MCF 10A (cell line): ENCODE results near the gene PAPLN.

DNA sequence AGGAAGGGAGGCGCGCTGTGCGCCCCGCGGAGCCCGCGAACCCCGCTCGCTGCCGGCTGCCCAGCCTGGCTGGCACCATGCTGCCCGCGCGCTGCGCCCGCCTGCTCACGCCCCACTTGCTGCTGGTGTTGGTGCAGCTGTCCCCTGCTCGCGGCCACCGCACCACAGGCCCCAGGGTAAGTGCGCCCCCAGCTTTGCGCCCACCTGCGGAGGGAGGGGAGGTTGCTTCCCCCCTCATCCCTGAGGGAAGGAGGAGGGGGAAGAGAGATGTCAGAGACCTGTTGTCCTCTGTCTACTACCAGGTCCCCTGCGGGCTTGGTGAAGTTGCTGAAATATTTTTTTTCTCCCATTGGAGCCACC lies 366 bp downstream of the SMOC1 start:
- PRO-cap = no peak
- RRBS = no CpG with 5 or more reads among the region's 23 CpGs

DNA sequence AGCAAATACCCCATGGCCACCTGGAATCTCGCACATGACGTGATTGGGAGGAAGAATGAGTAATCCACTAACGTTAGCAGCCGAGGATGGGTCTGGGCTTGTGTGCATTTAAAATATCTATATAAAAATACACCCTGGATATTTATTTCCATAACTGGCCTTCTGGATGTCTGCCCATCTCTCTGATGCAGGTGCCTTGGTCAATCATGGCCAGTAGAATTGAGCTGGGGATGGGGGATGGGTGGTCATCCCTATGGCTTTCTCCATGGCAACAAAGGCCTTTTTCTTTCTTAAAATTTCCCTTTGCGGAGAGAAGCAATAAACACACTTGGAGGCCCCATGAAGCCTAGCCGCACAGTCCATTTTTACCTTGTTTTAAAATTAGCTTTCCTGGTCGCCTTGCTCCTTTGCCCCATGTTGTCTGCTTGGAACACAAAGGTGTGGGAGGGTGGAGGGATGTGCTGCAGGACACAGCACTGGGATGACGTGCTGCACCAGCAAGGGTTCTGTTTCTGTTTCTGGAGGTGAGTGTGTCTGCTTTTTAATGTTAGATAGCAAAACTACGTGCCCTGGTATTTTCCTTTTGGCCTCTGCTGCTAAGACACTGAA lies 120.3 kb downstream of the SMOC1 start:
- PRO-cap = bidirectional peak, plus-strand start at position 151 of the sequence, minus-strand start outside the sequence
- RRBS = no CpG with 5 or more reads among the region's 9 CpGs

DNA sequence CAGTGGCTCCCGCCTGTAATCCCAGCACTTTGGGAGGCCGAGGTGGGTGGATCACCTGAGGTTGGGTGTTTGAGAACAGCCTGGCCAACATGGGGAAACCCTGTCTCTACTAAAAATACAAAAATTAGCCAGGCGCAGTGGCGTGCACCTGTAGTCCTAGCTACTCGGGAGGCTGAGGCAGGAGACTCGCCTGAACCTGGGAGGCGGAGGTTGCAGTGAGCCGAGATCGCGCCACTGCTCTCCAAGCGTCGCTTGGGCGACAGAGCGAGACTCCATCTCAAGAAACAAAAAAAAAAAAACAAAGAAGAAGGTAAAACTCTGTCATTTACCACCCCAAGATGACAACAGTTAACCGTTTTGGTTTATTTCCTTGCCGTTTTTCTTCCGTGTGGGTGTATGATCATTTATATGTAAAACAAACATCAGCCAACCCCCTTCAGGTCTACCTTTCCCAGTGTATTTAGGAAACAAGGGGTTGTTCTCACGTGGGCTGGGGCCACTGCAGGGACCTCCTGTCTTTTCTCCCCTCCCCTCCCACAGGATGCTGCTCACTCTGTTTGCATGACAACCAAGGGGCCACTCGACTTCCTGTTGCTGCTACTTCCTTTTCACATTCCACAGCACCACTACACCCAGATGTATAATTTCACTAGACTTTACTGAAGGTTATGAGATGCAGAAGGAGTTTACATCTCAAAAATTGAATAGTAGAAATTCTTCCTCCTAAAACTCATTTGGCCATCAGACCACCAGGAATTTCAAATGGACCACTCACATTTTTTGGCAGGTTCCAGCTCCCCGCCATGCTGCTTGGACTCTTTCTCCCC lies 13.6 kb downstream of the TTC9 start:
- PRO-cap = no peak
- RRBS = no CpG with 5 or more reads among the region's 20 CpGs

GRCh38 chr14:70698365-70698806 lies 56.7 kb downstream of the TTC9 start:
- PRO-cap = no peak
- RRBS = no CpG with 5 or more reads among the region's 3 CpGs

GRCh38 chr14:71121433-71121878 lies 198.8 kb upstream of the SIPA1L1 start:
- PRO-cap = no peak
- RRBS = no CpG with 5 or more reads among the region's 8 CpGs

- PRO-cap = bidirectional peak, plus-strand start at chr14:71322224, minus-strand start at chr14:71322148
- RRBS = no CpG with 5 or more reads among the region's 26 CpGs
These were observed 1.6 kb downstream of the SIPA1L1 start for GRCh38 chr14:71321632-71322593.

DNA sequence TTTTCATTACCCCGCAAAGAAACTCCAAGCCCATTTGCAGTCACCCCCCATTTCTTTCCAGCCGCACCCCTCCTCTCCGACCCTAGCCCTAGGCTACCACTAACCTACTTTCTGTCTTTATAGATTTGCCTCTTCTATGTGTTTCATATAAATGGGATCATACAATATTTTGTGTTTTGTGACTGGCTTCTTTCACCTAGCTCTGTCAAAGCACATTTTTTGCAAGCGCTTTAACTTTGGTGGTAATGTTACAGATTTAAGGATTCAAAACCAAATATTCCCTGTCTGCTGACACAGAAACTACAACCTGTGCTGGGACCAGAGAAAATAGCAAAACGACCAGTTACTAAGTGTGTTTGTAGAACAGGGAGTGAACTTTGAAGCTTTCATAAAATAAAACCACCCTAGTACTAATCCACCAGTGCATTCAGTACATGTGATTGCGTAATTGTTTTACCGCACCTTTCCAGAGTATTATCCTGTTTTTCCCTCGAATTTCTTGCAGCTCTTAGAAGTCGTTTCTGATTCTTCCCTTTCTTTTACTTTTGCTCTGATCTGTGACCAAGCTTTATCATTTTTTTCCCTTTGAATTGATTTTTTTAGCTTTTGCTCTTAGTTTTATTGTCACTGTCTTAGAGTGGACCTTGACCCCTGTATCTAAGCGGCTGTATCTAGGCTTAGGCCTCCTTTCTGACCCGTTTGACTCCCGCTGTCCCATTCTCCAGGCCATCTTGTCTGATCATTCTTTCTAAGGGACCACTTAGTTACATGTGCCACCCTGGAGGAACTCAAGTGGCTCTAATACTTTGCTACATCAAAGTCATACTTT lies 16.2 kb downstream of the SIPA1L1 start:
- PRO-cap = no peak
- RRBS = no CpG with 5 or more reads among the region's 12 CpGs

- PRO-cap = no peak
- RRBS = no CpG with 5 or more reads among the region's 5 CpGs
These were observed 19.8 kb downstream of the SIPA1L1 start for GRCh38 chr14:71340026-71340572.

GRCh38 chr14:71517480-71517679 lies 197.1 kb downstream of the SIPA1L1 start:
- PRO-cap = no peak
- RRBS = no CpG with 5 or more reads among the region's 4 CpGs

GRCh38 chr14:71585949-71586571 lies 265.8 kb downstream of the SIPA1L1 start:
- PRO-cap = no peak
- RRBS = no CpG with 5 or more reads among the region's 10 CpGs

DNA sequence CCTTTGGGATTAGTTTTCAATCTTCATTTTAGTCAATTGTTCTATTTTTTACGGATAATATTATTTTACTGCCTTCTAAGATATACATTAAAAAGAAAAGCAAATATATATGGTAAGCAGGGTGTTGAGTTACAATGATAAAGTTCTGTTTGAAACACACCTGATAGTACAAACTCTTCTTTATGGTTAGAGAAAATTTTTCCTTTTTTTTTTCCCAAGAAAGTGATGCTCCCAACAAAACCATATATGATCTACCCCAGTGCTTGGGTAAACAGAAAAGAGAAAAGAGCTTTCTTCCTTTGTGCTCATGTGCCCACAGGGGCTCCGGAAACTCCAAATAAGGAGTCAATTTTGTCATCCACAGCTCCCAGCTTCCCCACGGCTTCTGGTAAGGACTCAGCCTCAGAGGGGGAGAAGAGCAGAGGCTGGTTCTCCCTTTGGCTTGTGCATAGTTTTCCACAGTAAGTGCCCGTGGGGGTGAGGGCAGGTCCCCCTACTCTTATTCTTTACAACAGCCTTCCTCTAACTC lies 13.4 kb upstream of the RGS6 start:
- PRO-cap = no peak
- RRBS = no CpG with 5 or more reads among the region's 4 CpGs

DNA sequence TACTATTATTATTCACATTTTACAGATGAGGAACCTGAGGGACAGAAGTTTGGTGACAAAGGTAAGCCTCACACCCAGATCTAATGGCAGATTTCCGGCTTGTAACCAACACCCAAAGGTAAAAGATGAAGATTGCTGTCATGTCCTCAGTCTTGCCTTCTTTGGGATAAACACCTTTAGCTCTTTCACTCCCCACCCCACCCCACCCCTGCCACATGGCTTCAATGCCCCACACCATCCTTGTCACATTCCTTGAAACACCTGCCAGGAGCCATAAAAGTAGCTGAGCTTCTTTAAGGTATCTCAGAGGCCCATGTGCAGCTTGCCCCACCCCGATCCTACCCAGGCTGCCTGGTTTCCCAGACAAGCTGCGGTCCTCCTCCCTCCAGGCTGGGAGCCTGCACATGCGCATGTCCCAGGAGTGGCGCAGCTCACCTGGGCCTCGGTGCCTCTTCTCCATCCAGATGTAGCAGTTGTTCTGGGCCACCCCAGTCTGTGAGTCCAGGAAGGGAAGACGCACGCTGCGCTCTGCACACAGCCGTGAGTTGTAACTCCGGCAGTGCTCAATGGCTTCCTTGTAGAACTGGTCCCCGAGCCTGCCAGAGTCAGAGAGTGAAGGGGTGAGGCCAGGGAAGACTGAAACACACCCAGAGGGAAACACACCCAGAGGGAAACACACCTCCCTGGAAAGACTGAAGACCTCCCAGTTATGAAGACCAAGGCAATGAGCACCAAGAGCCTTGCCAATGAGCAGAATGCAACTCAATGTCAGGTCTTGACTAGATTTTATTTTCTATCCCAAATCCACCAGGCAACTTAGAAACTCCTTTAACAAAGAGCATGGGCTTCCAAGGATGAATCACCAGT lies 122.4 kb downstream of the DPF3 start:
- PRO-cap = no peak
- RRBS = no CpG with 5 or more reads among the region's 12 CpGs

DNA sequence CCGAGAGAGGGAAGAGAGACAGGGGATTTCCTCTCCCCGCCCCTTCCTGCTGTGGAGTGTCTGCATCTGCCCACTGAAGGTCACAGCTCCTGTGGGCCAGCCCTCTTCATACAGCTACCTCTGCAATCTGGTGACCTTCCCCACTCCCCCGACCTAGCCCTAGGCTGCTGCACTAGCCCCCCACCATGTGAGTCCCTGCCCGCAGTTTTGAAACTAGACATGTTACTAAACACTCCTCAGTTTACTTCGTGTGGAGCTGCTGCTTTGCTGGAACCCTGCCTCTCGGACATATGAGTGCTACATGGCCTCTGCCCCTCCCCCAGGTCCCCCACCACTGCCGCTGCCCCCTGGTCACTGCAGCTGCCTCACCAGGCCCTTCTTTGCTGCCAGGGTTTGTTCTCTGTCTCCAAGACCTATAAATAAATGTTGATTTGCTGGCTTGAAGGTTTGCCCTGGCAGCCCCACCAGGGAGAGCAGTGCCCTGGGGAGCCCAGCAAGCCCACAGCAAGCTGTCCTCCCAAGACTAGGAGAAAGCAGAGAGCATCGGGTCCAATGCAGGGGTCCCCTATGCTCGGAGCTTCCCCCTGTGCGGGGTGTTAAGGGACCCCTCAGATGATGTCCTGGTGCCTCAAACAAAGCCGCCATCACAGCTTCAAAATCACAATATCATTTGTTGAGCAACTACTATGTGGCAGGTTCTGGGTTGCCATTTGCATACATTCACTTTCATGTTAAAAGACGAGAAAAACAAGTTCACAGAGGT lies 102.7 kb downstream of the DPF3 start:
- PRO-cap = no peak
- RRBS = no CpG with 5 or more reads among the region's 12 CpGs

- PRO-cap = no peak
- RRBS = no CpG with 5 or more reads among the region's 5 CpGs
These were observed 44.9 kb downstream of the DPF3 start for GRCh38 chr14:72849072-72849404.

DNA sequence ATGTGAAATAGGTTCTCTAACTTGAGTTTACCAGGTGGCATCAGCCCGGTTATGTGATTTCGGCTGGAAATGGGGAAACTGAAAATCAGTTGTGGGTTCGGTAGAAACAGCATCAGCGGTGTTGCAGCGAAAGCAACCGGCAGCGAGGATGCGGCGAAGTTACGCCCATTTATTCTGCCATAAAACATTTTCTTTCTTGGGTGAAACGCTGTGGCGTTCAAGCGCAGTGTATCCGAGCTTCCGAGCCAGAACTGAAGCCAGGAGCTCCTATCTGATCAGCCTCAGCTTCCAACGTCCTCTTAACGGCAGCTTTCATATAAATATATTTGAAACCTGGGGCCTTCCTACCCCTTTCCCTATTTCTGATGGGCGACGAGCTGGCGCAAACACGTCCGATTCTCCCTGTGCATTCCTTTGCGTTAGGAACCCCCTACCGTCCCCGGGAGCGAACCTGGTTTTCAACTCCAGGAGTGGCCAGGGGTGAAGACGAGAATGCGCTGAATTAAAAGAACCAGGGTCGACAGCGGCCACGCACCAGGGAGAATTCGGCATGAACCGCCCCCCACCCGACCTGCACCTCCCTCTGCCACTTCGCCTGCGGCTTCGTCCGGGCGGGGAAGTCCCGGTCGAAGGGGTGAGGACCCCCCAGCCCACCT lies 1.6 kb downstream of the DPF3 start:
- PRO-cap = no peak
- RRBS = 53% methylated on average over 5 of the region's 41 CpGs

GRCh38 chr14:73129194-73130369 lies 6.7 kb upstream of the PSEN1 start:
- PRO-cap = no peak
- RRBS = no CpG with 5 or more reads among the region's 16 CpGs

DNA sequence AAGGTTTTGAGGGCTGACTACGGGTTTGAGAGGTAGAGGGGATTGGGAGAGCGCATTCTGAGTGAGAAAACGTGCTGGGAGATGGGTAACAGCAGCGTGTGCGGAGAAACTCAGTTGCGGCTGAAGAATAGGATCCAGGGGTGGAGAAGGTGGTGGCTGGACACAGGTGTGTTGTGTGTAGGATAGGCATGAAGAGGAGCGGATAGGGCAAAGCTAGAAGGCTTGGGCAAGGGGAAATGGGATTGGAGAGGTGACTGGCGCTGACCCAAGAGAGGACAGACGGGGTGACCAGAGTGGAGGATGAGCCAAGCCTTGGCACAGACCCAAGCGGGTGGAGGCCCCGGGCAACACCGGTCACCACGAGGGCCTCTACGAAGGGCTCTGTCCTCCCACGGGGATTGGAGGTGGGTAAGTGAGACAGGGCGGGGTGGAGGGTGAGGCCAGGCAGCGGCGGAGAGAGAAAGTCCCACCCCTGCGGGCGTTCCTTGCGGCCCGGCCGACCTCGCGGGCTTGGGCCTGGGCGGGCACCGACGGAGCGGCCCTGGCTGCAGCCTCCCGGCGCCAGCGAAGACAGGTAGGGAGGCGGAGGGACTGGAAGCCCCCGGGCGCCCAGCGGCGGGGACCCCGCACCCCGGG lies at the start of gene PAPLN:
PAPLN (plus strand) TSS at position 488 of the 636 bp plus-strand sequence.
- PRO-cap = no peak
- RRBS = 6% methylated on average over 14 of the region's 39 CpGs

DNA sequence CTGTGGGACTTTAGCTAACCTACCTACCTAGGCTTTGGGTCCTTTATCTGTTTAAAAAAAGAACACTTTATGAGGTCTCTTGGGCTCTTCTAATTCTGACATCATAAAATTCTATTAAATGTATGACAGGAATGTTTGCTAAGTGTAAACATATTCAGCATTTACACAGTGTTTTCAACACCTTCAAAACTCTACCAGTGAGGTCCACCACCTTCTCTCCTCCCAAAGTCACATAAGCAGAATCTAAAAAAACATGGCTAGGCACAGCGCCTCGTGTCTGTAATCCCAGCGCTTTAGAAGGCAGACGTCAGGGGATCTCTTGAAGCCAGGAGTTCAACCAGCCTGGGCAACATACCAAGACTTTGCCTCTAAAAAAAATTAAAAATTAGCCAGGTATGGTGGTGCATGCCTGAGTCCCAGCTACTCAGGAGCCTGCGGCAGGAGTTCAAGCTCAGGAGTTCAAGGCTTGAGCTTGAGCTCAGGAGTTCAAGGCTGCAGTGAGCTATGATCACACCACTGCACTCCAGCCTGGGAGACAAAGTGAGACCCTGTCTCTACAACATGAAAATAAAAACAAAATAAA lies 30.0 kb downstream of the NUMB start:
- PRO-cap = no peak
- RRBS = no CpG with 5 or more reads among the region's 5 CpGs

DNA sequence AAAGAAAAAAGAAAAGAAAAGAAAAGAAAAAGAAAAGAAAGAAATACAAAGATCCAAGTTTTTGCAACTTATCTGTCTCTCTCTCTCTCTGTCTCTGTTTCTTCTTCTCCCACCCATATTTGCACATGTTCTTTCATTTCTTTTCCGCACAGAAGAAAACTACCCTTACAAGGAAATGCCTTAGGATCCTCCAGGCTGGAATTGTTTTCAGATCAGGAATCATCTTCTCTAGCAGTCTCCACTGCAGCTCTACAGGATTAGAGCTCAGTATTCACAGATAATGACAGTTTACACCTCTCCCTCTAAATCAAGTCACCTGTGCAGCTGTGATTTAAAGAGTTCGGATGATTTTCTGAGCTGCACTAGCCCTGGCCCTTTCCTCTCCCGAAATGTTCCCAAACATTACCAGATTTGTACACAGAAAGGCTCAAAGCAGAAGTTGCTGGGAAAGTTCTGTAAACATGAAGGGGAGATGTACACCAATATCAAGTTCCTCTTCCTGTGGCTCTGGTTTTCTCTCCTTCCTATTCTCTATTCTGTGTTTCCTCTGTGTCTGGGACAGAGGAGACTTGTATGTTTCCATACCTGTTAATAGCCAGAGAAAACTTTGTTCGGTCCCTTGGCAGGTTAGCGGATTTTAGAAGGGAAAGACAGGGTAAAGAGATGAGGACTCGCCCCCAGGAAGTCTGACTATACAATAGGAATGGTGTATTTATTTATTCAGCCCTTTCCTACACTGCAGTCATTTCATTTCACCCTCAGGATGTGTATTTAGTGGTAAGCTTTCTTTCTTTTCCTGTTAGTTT lies 7.4 kb upstream of the NUMB start:
- PRO-cap = no peak
- RRBS = no CpG with 5 or more reads among the region's 6 CpGs

DNA sequence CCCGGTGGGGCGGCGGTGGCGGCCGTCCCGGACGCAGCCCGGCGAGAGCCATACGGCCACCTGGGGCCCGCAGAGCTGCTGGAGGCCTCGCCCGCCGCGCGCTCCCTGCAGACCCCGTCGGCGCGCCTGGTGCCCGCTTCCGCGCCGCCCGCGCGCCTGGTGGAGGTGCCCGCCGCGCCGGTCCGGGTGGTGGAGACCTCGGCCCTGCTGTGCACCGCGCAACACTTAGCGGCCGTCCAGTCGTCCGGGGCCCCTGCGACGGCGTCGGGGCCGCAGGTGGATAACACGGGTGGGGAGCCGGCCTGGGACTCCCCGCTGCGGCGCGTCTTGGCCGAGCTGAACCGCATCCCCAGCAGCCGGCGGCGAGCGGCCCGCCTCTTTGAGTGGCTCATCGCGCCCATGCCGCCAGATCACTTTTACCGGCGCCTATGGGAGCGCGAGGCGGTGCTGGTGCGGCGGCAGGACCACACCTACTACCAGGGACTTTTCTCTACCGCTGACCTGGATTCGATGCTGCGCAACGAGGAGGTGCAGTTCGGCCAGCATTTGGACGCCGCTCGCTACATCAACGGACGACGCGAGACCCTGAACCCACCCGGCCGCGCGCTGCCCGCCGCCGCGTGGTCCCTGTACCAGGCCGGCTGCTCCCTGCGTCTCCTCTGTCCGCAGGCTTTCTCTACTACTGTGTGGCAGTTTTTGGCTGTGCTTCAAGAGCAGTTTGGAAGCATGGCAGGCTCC lies 691 bp downstream of the RIOX1 start:
- PRO-cap = bidirectional peak, plus-strand start at position 418 of the sequence, minus-strand start at position 381 of the sequence
- RRBS = 13% methylated on average over 38 of the region's 90 CpGs